ENCODE measurements around a stretch of chr1.

DNA sequence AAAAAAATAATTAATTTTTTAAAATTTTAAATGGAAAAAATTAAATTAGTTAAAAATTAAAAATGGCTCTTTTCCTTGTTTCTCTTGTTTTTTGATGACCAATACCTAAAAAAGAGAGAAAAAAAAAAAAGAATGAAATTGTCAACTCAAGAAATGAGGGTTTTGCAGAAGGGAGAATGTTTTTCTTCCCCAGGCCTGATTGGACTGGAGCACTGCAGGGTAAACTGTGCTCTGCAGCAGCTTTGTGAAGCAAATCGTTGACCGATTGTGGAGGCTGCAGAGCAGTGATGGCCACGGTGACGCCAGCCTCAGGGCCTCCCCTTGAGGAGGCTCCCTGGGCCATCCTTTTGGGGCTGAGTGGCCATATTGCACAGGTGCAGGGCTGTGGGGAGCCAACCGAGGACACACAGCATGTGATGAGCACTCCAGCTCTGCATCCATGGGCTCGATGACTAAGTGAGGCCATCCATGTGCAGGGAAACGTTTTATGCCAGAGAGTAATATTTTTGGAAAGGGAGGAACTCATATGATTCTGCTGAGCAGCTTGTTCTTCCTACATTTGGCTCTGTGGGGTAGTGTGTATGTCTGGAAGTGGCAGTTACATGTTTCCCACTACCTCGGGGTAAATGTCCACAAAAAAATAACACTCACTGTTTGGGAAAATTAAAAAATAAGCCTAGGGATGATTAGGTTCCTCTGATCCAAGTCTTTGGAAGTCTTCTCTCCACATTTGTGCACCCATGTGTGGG lies 24.6 kb downstream of the KCNK1 start:
- PRO-cap, result no peak
- RAMPAGE, long total RNA, 2 experiments, result no peak in any of the 2 experiments

DNA sequence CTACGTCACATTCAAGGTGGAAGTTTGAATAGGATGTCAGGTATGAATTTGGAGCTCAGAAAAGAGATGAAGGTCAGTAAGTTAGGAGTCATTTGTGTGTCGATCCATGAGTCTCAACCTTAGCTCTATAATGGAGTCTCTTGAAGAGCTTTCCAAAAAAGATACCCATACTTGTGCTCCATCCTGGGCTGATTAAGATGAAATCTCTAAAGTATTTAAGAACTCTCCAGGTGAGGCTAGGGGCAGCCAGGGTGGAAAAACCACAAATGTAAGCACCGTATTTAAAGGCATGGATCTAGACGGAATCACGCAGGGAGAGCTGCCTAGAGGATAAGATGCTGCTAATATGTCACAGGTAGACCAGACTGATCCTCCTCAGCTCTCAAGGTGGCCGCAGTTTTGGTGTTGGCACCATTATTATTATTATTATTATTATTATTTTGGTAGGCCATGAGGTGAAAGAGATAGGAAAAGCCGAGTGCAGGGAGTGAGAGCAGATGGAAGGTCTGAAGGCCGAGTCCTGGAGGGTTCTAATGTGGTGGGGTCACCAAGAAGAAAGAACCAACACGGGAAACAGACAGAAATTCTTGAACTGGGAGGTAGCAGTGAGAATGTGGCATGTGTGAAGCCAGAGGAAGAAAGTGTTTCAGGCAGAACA lies 32.3 kb downstream of the KCNK1 start:
- PRO-cap, result no peak
- RAMPAGE, long total RNA, 2 experiments, result no peak in any of the 2 experiments

- PRO-cap, result no peak
- RAMPAGE, long total RNA, 2 experiments, result no peak in any of the 2 experiments
Measured at GRCh38 chr1:234114768-234115075, 210.2 kb downstream of the SLC35F3 start.

GRCh38 chr1:234499692-234500175 lies 20.8 kb upstream of the TARBP1 start:
- PRO-cap, result no peak
- RAMPAGE, long total RNA, 2 experiments, result no peak in any of the 2 experiments

- PRO-cap, result no peak
- RAMPAGE, long total RNA, 2 experiments, result no peak in any of the 2 experiments
Measured at GRCh38 chr1:234500176-234500567, 21.2 kb upstream of the TARBP1 start.

- PRO-cap, result no peak
- RAMPAGE, long total RNA, 2 experiments, result no peak in any of the 2 experiments
Measured at GRCh38 chr1:234503497-234504137, 24.6 kb upstream of the TARBP1 start.

GRCh38 chr1:234530750-234531458 lies 51.9 kb upstream of the TARBP1 start:
- PRO-cap, result bidirectional peak, plus-strand start at chr1:234531337, minus-strand start at chr1:234531227
- RAMPAGE, long total RNA, 2 experiments, result no peak in any of the 2 experiments

DNA sequence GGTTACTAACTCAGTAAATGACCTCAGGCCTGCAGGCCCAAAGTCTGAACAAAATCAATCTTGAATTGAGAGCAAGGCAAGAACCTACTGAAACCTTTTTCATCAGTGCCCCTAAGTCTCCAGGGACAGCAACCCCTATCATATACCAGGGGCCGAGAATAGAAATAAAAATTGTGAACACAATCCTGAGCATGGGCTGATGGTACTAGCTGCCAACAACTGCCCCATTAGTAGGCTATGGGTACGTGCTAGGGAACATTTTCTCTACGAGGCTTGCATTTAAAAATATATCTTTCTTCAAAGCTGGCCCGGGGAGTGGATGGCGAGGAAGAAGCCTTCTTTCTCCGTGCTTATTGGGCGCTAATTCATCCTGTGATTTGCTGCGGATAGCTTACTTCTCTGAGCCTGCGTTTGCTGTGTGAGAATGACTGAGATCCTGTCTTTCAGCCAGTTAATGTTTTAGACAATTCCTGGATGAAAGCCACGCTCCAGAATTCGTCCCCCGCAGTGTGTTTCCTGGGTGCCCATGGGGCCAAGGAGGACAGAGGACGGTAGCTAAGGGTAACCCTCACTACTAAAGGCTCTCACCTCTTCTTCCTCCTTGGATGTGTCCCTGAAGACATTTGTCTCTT lies 57.7 kb upstream of the TARBP1 start:
- PRO-cap, result no peak
- RAMPAGE, long total RNA, 2 experiments, result no peak in any of the 2 experiments

- PRO-cap, result bidirectional peak, plus-strand start at chr1:234539093, minus-strand start at chr1:234539046
- RAMPAGE, long total RNA, 2 experiments, result no peak in any of the 2 experiments
Measured at GRCh38 chr1:234538772-234539559, 60.0 kb upstream of the TARBP1 start.

- PRO-cap, result bidirectional peak, plus-strand start at chr1:234544401, minus-strand start at chr1:234544283; bidirectional peak, plus-strand start at chr1:234544847, minus-strand start at chr1:234544470
- RAMPAGE, long total RNA, 2 experiments, result no peak in any of the 2 experiments
Measured at GRCh38 chr1:234543982-234544678, 65.2 kb upstream of the TARBP1 start.

- PRO-cap, result no peak
- RAMPAGE, long total RNA, 2 experiments, result no peak in any of the 2 experiments
Measured at GRCh38 chr1:234601351-234601715, 8.6 kb downstream of the IRF2BP2 start.

GRCh38 chr1:234601716-234602354 lies 8.1 kb downstream of the IRF2BP2 start:
- PRO-cap, result bidirectional peak, plus-strand start at chr1:234601838, minus-strand start at chr1:234601799
- RAMPAGE, long total RNA, 2 experiments, result no peak in any of the 2 experiments

GRCh38 chr1:234602444-234603398 lies 7.3 kb downstream of the IRF2BP2 start:
- PRO-cap, result bidirectional peak, plus-strand start at chr1:234602957, minus-strand start at chr1:234602888
- RAMPAGE, long total RNA, 2 experiments, result no peak in any of the 2 experiments

GRCh38 chr1:234612418-234613186 lies 2.6 kb upstream of the IRF2BP2 start:
- PRO-cap, result bidirectional peak, plus-strand start at chr1:234612753, minus-strand start at chr1:234612786
- RAMPAGE, long total RNA, 2 experiments, result no peak in any of the 2 experiments

GRCh38 chr1:234619648-234620263 lies 9.8 kb upstream of the IRF2BP2 start:
- PRO-cap, result no peak
- RAMPAGE, long total RNA, 2 experiments, result no peak in any of the 2 experiments

DNA sequence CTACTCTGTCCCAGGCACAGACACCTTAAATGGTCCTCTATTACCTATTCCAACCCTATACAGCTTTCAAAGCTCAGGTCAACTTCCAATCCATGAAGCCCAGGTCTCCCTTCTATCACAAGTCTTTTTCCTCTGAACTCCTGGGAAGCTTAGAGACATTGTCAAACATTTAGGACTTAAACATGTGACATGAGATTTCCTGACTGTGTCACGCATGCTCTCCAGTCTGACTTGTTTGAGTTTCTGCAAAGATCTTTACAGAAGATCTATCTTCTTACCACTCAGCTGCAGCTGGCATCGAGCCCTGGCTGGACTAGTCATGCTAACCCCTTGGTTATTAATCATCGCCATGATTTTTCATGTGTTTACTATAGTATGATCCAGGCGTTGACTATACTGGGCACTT lies 18.0 kb upstream of the IRF2BP2 start:
- PRO-cap, result no peak
- RAMPAGE, long total RNA, 2 experiments, result no peak in any of the 2 experiments

DNA sequence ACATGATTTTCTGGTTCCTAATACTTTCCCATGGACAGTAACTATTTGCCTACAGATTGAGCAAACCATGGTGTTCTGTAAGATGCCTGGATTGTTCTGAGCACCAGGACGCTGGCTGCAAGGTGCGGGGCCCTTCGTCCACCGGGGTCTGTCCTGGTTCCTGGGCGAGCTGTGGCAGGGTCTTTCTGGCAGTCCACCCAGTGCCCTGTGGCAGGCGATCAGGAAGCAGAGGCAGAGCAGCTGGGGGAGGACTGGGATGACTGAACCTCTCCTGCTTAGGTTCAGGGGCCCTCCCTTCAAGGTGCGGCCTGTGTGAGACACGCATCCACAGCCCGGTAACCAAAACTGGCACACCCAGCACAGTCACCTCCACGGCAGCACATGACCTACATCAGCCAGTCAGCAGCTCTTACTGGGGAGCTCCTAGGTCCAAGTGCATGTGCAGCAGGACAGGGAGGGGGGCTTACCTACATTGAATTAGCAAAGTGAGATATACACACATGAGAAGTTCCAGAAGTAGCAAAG lies 51.2 kb upstream of the IRF2BP2 start:
- PRO-cap, result no peak
- RAMPAGE, long total RNA, 2 experiments, result no peak in any of the 2 experiments

DNA sequence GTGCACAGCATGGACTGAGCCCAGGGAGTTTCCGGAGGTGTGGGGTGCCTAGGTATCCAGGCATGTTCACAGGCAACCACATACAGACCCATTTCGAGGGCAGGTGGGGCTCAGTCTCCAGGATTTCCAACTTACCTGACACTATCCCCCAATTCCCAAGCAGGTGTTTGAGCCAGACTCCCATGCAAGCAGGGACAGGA lies 65.0 kb upstream of the IRF2BP2 start:
- PRO-cap, result no peak
- RAMPAGE, long total RNA, 2 experiments, result no peak in any of the 2 experiments

DNA sequence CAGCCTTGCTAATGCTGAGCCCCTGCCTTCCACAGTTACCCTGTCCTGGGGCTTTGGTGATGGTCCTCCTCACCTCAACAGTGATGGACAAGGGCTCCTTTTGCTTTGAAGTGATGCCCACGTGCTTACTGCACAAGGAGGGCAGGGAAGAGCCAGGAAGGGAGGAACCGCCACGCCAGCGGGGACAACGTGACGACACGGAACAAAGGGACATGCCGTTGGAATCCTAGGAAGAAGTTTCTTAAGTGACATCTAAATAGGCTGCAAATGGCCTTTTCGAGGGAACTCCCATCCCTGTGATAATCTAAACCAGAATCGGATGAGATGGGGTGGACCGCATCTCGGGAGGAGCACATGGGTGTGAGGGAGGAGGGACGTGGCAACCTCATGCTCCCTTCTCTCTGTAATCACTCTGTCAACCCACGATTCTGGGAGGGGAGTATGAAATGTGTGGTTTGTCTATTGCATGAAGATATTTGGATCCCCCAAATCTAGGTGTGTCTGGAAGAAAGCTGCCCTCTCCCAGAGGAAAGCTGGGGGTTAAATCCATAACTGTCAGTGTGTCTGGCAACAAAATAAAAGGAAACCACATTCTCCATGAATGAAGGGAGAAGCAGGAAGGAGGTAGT lies 110.9 kb upstream of the IRF2BP2 start:
- PRO-cap, result no peak
- RAMPAGE, long total RNA, 2 experiments, result no peak in any of the 2 experiments

DNA sequence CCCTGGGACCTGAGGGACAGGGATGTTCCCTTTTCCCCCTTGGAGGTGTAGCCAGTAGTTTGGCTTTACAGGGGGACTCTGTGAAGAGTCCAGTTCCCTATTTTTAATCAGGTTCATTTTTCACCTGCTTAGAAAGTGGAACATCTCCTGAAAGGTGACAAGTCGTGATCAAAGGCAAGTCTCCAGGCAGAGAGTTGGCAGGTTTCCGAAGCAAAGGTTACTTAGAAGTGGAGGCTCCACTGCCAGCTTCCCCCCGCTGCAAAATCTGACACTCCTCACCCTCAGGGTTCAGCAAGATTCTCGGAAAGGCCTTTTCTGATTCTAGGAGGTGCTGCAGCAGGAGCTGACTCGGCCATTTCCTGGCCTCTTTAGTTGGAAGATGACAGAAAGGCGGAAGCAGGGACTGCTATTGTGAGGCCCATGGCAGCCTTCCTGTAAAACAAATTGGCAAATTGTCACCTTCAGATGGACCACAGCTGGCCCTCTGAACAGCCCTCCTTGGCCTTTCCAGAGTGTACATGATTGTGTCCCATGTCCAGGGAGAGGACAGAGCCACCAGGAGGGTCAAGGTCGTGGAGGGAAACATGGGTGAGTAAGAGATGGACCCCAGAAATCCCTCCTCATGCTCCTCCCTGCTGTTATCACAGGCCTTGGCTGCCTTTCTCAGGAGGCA lies 115.2 kb upstream of the IRF2BP2 start:
- PRO-cap, result no peak
- RAMPAGE, long total RNA, 2 experiments, result no peak in any of the 2 experiments